ENCODE measurements around a stretch of chr6.

DNA sequence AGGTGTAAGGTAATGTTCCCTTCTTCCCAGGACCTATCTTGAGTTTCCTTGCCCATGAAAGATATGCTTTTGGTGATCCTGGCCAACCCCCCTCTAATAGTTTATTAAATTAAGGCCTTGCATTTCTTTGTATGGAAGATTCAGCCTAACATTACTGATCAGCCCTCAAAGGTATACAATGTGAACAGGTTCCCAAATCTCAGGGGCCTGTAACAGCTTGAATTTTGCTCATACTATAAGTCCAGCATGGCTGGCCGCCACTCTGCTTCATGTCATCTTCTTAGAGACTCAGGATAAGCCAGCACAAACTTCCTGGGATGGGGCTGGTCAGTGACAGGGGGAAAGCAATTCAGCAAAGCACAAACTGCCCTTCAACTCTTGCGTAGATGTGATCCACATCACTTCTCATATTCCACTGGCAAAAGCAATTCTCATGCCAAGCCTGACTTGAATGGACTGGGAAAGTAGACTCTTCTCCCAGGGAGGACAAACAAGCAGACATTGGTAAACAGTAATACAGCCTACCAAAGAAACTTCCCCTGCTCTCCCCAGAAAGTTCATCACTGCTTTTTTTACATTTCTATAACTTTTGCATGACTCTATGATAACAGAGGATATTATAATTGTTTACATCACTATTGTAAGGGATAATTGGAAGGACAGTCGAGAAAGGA is 37.2 kb downstream of the RBM24 start:
- PRO-cap, 4 experiments, result no peak in any of the 4 experiments
- RAMPAGE, long total RNA, 2 experiments, result no peak in any of the 2 experiments
- RRBS, result no CpG with 5 or more reads among the region's 3 CpGs

GRCh38 chr6:17393791-17394520 is 561 bp downstream of the CAP2 start:
- PRO-cap, 4 experiments, result peak in 4 of 4 experiments; most common plus-strand start chr6:17394012 (in 2); most common minus-strand start chr6:17394266 (in 4)
- RAMPAGE, long total RNA, 2 experiments, result no peak in any of the 2 experiments
- RRBS, result 2% methylated on average over 42 of the region's 66 CpGs

GRCh38 chr6:17417544-17418726 is 24.5 kb downstream of the CAP2 start:
- PRO-cap, 4 experiments, result no peak in any of the 4 experiments
- RAMPAGE, long total RNA, 2 experiments, result no peak in any of the 2 experiments
- RRBS, result no CpG with 5 or more reads among the region's 14 CpGs

GRCh38 chr6:17865632-17866507 is 121.6 kb downstream of the KIF13A start:
- PRO-cap, 4 experiments, result no peak in any of the 4 experiments
- RAMPAGE, long total RNA, 2 experiments, result no peak in any of the 2 experiments
- RRBS, result no CpG with 5 or more reads among the region's 4 CpGs

DNA sequence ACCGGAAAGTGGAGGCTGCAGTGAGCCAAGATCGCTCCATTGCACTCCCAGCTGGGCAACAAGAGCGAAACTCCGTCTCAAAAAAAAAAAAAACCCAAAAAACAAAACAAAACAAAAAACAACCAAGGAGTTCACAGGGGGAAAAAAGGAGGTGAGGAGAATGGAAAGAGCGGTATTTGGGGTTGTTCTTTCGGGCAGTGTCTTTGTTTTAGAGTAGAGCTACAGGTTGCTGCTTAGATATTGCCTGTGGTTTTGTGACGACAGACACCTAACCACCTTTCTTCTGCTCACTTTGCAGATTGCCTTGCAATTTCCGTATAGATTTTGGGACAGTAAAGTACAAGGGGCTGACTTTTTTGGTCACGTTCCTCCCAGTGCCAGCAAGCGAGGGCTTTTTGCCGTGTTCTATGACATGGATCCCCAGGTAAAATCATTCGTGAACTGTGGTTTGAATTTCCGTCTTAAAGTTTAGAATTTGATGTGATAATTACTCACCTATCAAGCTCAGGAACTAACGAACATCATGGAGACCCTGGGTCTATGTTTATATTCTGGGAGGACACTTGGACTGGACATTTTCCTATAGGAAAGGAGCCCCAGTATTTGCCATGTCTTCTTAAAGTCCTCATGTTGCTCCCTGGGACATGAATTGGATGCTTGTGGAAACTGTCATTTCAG is 50.8 kb downstream of the DEK start:
- PRO-cap, 4 experiments, result no peak in any of the 4 experiments
- RAMPAGE, long total RNA, 2 experiments, result no peak in any of the 2 experiments
- RRBS, result no CpG with 5 or more reads among the region's 14 CpGs

DNA sequence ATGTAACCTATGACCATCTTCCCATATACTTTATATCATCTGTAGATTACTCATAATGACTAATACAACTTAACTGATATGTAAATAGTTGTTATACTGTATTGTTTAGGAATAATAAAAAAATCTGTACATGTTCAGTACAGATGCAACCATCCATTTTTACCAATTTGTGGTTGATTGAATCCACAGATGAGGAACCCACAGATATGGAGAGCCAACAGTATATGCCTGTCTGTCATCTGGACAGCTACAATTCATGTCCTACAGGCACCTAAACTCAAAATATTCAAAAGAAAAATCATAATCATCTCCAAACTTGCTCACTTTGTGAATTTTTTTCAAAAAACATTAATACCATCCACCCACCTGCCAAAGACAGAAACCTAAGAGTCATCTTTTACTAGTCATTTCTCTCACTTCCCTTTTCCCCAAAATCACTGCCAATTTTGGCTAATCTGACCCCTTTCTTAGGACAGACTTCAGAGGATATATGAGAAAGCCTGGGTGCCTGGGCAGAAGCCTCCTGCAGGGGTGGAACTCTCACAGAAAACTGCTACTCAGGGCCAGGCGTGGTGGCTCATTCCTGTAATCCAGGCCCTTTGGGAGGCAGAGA is 4.1 kb downstream of the DEK start:
- PRO-cap, 4 experiments, result no peak in any of the 4 experiments
- RAMPAGE, long total RNA, 2 experiments, result no peak in any of the 2 experiments
- RRBS, result no CpG with 5 or more reads among the region's 1 CpG

GRCh38 chr6:18329741-18330085 is 57.4 kb upstream of the RNF144B start:
- PRO-cap, 4 experiments, result no peak in any of the 4 experiments
- RAMPAGE, long total RNA, 2 experiments, result no peak in any of the 2 experiments
- RRBS, result no CpG with 5 or more reads among the region's 2 CpGs

GRCh38 chr6:18368165-18368854 is 18.8 kb upstream of the RNF144B start:
- PRO-cap, 4 experiments, result no peak in any of the 4 experiments
- RAMPAGE, long total RNA, 2 experiments, result no peak in any of the 2 experiments
- RRBS, result no CpG with 5 or more reads among the region's 29 CpGs

- PRO-cap, 4 experiments, result peak in 1 of 4 experiments; most common minus-strand start chr6:18501770 (in 1)
- RAMPAGE, long total RNA, 2 experiments, result no peak in any of the 2 experiments
- RRBS, result no CpG with 5 or more reads among the region's 5 CpGs
Observed at GRCh38 chr6:18501571-18502189, 114.5 kb downstream of the RNF144B start.

DNA sequence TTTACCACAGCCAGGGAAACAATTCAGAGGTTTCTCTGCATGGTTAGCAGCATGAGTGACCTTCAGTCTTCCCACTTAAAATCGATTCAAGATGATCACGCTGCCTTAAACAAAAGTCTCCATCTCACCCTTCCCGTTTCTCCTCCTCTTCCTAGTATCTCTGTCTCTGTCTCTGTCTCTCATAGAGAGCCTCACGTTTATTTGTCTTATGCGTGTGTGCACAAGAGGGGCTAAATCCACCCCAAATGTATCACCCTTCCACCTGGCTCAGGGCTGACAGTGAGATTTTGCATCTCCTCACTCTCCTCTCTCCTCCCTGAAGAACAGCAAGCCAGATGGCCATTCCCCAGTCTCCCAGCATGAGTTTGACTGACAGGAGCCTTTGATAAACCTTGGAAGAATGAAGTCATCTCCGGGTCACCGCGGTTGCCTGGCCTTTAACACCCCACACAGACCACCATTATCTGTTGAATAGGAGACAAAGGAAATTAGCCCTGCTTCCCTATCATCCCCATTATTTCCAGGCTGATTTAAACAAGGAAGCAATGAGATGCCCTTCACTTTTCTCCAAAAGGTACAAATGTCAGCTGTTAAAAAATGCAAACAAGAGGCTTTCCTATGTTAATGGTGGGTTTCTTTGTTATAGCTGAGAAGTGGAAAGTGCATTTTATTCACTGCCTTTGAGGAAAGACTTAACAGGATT is 525.0 kb upstream of the ID4 start:
- PRO-cap, 4 experiments, result no peak in any of the 4 experiments
- RAMPAGE, long total RNA, 2 experiments, result no peak in any of the 2 experiments
- RRBS, result no CpG with 5 or more reads among the region's 8 CpGs

- PRO-cap, 4 experiments, result no peak in any of the 4 experiments
- RAMPAGE, long total RNA, 2 experiments, result no peak in any of the 2 experiments
- RRBS, result no CpG with 5 or more reads among the region's 7 CpGs
Observed at GRCh38 chr6:19803405-19804053, 33.6 kb upstream of the ID4 start.

- PRO-cap, 4 experiments, result no peak in any of the 4 experiments
- RAMPAGE, long total RNA, 2 experiments, result no peak in any of the 2 experiments
- RRBS, result no CpG with 5 or more reads among the region's 4 CpGs
Observed at GRCh38 chr6:20117535-20118111, 94.6 kb downstream of the MBOAT1 start.

- PRO-cap, 4 experiments, result no peak in any of the 4 experiments
- RAMPAGE, long total RNA, 2 experiments, result no peak in any of the 2 experiments
- RRBS, result no CpG with 5 or more reads among the region's 5 CpGs
Observed at GRCh38 chr6:20170214-20171098, 41.8 kb downstream of the MBOAT1 start.

DNA sequence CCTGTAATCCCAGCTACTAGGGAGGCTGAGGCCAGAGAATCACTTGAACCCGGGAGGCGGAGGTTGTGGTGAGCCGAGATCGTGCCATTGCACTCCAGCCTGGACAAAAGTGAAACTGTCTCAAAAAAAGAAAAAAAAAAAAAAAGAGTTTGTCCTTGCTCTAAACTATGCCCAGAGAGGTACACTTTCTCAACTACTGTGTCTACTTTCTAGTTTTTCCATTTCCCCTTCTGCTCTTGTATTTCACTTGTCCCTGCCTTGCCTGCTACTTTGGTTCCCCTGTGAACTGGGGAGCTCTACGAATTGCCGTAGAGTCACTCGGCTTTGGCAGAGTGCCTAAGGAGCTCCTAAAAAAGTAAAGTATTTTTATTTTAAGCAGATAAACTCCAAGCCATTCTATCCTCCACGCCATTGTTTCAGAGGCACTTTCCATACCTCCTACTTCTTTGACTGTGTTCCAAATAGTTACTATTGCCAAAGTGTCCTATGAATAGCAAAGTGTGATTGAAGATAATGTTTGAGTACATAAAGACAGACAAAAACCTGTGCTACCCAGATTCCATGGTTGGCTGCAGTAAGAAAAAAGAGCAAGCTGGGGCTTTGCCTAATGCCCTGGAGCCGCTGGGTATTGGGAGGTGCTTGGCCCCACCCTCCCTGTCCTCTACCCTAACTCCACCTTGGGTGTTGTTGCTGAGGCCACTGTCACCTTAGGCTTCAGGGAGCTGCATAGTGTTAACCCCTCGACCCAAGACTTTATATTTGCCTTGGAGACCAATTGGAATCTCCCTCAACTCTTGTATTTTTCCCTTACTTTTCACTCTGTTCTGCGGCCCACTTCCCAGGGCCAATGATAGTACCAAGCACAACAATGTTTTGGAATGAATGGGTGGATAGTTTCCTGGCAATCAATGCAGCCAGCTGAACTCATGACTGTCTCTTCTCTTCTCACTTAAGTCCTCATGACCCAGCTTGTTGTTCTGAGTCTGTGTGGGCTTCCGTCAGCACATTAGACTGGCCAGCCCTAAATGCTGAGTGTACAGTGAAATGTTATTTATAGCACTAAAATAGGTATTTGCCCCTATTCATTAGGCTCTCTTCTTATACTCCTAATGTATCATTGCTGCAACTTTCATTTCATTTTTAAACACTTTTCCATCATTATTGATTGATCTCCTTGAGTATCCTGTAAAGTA is 5.3 kb upstream of the MBOAT1 start:
- PRO-cap, 4 experiments, result no peak in any of the 4 experiments
- RAMPAGE, long total RNA, 2 experiments, result no peak in any of the 2 experiments
- RRBS, result no CpG with 5 or more reads among the region's 12 CpGs

GRCh38 chr6:20417598-20418250 is 16.0 kb downstream of the E2F3 start:
- PRO-cap, 4 experiments, result no peak in any of the 4 experiments
- RAMPAGE, long total RNA, 2 experiments, result no peak in any of the 2 experiments
- RRBS, result no CpG with 5 or more reads among the region's 8 CpGs

- PRO-cap, 4 experiments, result no peak in any of the 4 experiments
- RAMPAGE, long total RNA, 2 experiments, result no peak in any of the 2 experiments
- RRBS, result no CpG with 5 or more reads among the region's 2 CpGs
Observed at GRCh38 chr6:20564737-20565283, 30.6 kb downstream of the CDKAL1 start.

DNA sequence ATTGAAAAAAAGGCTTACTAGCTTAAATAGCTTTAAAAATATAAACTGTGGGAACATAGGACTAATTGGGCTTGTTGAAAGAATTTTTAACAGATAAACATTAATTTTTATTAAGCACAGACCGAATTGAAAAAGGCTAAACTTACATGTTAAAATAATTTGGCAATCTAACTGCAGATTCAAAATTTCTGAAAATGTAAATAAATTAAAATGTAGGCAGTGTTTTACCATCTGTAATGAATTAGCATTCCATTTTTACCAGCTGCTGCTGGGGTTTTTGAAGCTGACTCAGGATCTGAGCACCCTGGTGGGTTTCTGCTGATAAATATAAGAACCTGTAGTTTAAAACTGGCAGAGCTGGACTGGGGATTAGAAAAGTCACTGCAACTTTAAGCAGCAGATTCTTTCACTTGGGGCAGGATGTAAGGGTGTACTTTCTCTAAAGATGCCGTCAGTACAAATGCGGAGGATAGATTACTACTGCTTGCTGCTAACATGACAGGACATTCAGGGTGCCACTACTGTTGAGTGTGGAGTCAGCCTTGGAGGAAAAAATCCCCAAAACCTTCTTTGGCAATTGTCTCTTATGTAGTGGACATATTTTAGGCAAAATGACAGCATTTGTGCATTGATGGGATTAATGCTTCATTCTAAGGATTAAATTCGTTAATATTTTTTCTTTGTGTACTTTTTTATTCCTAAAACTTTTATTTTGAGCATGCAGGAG is 341.8 kb downstream of the CDKAL1 start:
- PRO-cap, 4 experiments, result no peak in any of the 4 experiments
- RAMPAGE, long total RNA, 2 experiments, result no peak in any of the 2 experiments
- RRBS, result no CpG with 5 or more reads among the region's 4 CpGs

- PRO-cap, 4 experiments, result no peak in any of the 4 experiments
- RAMPAGE, long total RNA, 2 experiments, result no peak in any of the 2 experiments
- RRBS, result no CpG with 5 or more reads among the region's 10 CpGs
Observed at GRCh38 chr6:21032741-21033771, 498.8 kb downstream of the CDKAL1 start.

DNA sequence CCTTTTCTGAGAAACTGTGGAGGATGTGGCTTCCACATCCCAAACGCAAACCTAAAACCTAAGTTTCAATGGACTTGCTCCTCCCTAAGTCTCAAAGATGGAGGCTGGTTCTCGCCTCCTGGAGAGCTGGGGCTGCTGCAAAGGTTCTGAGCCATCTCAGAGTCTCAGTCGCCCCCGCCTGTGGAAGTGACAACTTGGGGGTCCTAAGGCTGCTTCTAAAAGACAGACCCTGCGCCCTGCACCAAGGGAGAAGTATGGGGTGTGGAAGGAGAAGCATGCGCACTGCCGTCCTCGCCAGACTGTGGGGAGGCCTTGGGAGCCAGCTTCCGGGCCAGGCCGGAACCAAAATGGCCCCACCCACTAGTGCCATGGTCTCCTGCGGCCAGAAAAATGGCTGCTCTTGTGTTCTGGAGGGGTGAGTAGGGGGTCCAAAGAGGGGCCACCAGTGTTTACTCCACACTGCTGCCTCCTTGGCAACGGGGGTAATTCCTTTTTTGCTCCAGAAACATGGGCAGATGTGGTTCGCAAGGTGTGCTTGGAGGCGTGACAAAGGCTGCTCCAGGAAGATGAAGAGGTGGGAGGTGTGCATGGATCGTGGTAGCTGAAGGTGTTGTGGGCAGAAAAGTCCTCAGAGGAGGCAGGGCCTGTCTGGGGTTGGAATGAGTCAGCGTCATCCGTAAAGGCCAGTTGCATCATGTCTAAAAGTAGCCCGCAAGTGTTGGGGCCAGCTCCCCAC is 329.9 kb upstream of the SOX4 start:
- PRO-cap, 4 experiments, result no peak in any of the 4 experiments
- RAMPAGE, long total RNA, 2 experiments, result no peak in any of the 2 experiments
- RRBS, result no CpG with 5 or more reads among the region's 18 CpGs

- PRO-cap, 4 experiments, result peak in 2 of 4 experiments; most common minus-strand start chr6:21355193 (in 2)
- RAMPAGE, long total RNA, 2 experiments, result no peak in any of the 2 experiments
- RRBS, result no CpG with 5 or more reads among the region's 6 CpGs
Observed at GRCh38 chr6:21354489-21355492, 238.8 kb upstream of the SOX4 start.

All from uterus (tissue), 7 donors.